ENCODE results near the genes TTC5, RNASE13 and TMEM253.

DNA sequence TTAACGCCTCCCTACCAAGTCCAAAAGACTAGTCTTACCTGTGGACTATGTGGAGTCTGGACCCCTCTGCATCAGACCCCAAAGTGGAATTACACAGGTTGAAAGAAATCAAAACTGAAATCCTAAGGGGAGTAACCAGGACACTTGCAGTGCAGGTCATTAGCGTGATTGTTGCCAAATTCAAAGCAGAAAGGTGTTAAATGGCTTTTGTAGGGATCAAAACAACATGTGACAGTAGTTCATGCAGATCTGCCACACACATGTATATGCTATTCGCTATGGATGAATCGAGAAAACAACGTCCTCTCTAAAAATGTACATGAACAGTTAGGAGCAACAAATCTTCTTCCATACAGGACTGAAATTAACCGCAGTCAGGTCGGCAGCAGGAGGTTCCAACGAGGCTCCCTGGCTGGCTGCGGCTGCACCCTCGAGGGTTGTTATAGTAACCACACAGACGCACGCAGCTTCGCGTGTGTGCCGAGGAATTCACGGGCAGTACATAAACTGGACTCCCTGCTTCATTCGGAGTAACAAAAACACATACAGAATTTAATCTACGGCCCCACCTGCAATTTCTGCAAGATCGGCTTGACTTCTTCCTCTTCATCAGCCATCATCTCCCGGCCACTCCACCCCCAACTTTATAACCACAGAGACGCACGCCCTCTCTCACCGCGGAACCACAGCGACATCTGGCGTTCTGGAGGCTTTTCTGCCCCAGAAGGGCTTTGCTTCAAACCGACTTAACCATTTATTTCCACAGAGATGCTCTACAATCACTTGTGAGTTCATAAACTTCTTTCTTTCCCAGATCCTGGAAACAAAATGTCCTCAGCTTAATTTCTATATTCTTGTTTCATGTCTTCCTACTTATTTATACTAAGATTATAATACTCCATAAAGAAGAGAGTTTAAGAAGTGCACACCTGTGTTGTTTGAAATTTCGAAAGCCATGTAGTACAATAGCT, at the start of gene TTC5:
Gene TTC5 (minus strand): TSS at position 634 of the 971 bp plus-strand sequence.
- PRO-cap: unidirectional peak, minus-strand start at position 618 of the sequence
- RAMPAGE, long total RNA, 5 experiments: start-site peak on the minus strand in 5 of 5 experiments, centred at positions 624 to 632 of the sequence, 56 to 669 reads per replicate
- RRBS: no CpG with 5 or more reads among the region's 28 CpGs

- PRO-cap: no peak
- RAMPAGE, long total RNA, 5 experiments: start-site peak on the minus strand in 1 of 5 experiments, at chr14:20376142-20376256 at its widest, 13 reads per replicate
- RRBS: no CpG with 5 or more reads among the region's 11 CpGs
Observed at GRCh38 chr14:20376130-20376739, 32.8 kb downstream of the PARP2 start.

GRCh38 chr14:20416155-20416718, 2.9 kb upstream of the TEP1 start:
- PRO-cap: no peak
- RAMPAGE, long total RNA, 5 experiments: no peak in any of the 5 experiments
- RRBS: no CpG with 5 or more reads among the region's 4 CpGs

- PRO-cap: no peak
- RAMPAGE, long total RNA, 5 experiments: no peak in any of the 5 experiments
- RRBS: no CpG with 5 or more reads among the region's 3 CpGs
Observed at GRCh38 chr14:20455991-20456335, 937 bp downstream of the APEX1 start.

- PRO-cap: no peak
- RAMPAGE, long total RNA, 5 experiments: start-site peak on the plus strand in 1 of 5 experiments, at chr14:20456990-20457102 at its widest, 19 reads per replicate
- RRBS: 64% methylated on average over 5 of the region's 16 CpGs
Observed at GRCh38 chr14:20456433-20457141, 1.6 kb downstream of the APEX1 start.

GRCh38 chr14:20457142-20457740, 2.2 kb downstream of the APEX1 start:
- PRO-cap: no peak
- RAMPAGE, long total RNA, 5 experiments: no peak in any of the 5 experiments
- RRBS: no CpG with 5 or more reads among the region's 9 CpGs

DNA sequence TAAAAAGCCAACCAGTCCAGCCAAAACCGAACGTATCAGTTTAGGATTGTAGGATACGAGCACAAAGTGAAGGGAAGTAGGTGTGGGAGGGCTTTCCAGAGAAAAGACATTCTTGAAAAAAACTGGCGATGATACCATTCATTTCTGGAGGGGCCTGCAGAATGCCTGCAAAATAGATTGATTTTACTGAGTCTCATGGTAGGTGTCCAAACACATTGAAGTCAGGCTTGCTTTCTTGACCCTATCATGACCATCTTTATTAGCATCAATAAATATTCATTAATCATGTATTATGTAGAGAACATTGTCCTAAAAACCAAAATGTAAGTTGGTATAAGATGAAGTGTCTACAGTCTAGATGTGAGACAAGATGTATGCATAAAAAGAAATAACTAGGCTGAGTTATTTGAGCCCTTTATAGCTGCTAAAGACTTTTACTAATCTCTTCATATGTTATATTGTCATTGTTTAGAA, 10.1 kb downstream of the PNP start:
- PRO-cap: no peak
- RAMPAGE, long total RNA, 5 experiments: no peak in any of the 5 experiments
- RRBS: no CpG with 5 or more reads among the region's 4 CpGs

GRCh38 chr14:20498917-20499447, 29.8 kb downstream of the PNP start:
- PRO-cap: no peak
- RAMPAGE, long total RNA, 5 experiments: no peak in any of the 5 experiments
- RRBS: no CpG with 5 or more reads among the region's 4 CpGs

- PRO-cap: no peak
- RAMPAGE, long total RNA, 5 experiments: no peak in any of the 5 experiments
- RRBS: no CpG with 5 or more reads among the region's 16 CpGs
Observed at GRCh38 chr14:20610052-20610377, 18.8 kb upstream of the RNASE12 start.

- PRO-cap: no peak
- RAMPAGE, long total RNA, 5 experiments: no peak in any of the 5 experiments
- RRBS: 1% methylated on average over 5 of the region's 21 CpGs
Observed at GRCh38 chr14:20624614-20625105, 16.8 kb downstream of the OR6S1 start.

- PRO-cap: unidirectional peak, plus-strand start at chr14:20625370
- RAMPAGE, long total RNA, 5 experiments: no peak in any of the 5 experiments
- RRBS: no CpG with 5 or more reads among the region's 29 CpGs
Observed at GRCh38 chr14:20625106-20625956, 16.2 kb downstream of the OR6S1 start.

DNA sequence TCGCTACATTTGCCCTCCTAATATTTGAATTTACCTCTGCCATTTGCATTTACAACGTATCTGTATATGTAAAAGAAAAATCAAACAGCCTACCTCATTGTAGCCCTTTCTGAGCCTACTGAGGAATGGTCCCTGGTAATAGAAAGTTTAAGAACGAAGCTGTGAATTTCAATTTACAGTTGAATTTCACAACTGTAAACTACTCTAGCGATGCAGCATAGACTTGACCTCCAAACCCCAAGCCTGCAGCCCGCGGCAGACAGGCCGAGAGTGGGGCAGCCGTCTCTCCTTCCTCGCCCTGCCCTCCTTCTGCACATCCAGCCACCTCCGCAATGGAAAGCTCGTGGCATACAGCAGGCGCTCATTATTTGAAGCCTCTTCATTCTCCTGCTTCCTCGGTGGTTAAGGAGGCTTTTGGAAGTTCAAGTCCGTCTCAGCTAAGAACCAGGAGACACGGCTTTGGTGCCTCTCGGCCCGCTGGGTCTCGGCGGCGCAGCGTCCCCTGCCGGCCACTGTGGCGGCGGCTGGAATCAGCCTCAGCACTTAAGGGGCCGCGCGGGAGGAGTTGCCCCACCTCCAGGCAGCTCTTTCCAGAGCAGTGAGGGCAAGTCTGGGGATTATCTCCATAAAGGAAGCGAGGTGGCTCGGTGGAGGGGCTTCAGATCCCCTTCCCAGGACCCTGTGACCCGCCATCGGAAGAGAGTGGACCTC, 15.5 kb downstream of the RNASE2 start:
- PRO-cap: no peak
- RAMPAGE, long total RNA, 5 experiments: no peak in any of the 5 experiments
- RRBS: no CpG with 5 or more reads among the region's 31 CpGs

DNA sequence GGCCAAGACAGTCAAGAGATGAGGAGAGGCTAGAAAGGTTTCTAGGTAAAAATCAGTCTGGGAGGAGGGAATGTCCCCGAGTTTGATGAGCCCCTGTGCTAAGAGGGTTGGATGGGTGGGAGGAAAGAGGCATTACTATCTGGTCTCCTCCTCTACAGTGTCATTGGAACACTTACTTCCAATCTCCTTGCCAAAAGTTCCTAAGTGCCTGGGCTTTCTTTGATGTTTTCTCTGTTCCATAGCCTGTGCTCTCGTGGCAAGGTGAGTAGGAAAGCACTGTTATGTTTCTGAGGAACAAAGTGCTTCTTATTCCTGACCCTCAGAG, at the start of gene RNASE13:
Gene RNASE13 (minus strand): TSS at position 75 of the 325 bp plus-strand sequence.
- PRO-cap: no peak
- RAMPAGE, long total RNA, 5 experiments: no peak in any of the 5 experiments
- RRBS: no CpG with 5 or more reads among the region's 2 CpGs

- PRO-cap: no peak
- RAMPAGE, long total RNA, 5 experiments: no peak in any of the 5 experiments
- RRBS: no CpG with 5 or more reads among the region's 3 CpGs
Observed at GRCh38 chr14:21043373-21043913, 1.3 kb downstream of the RNASE7 start.

DNA sequence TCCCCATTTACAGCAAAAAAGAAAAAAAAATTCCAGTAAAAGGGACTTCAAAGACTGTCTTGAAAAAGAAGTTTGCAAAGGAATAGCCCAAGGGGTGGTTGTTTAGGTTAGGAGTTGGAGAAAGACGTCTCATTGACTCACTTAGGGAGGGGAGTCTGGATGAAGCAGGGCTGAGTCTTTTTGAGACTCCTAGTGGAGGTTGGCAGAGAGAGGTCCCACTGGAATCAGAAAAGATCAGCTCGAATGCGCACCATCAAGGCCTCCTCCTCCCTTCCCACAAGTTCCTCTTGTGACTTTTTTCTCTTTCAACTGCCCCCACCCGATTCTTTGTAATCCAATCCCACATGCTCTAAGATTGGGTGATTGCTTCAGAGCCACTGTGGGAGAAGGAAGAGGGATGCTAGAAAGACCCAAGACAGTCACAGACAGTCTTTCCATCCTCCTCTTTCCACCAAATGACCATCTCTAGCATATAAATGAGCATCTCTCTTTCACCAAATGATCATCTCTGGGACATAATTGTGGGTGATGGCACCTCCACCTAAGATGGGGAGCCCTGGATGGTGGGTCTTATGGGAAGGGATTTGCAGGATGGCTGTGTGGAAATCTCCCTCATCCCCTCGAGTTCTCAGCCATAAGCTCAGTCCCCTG, 2.1 kb downstream of the ARHGEF40 start:
- PRO-cap: unidirectional peak, minus-strand start at position 284 of the sequence
- RAMPAGE, long total RNA, 5 experiments: no peak in any of the 5 experiments
- RRBS: no CpG with 5 or more reads among the region's 5 CpGs

- PRO-cap: no peak
- RAMPAGE, long total RNA, 5 experiments: start-site peak on the minus strand in 2 of 5 experiments, at chr14:21090478-21091114 at its widest, 6 to 27 reads per replicate
- RRBS: 74% methylated on average over 18 of the region's 79 CpGs
Observed at GRCh38 chr14:21090013-21091329, 8.0 kb downstream of the ZNF219 start.

DNA sequence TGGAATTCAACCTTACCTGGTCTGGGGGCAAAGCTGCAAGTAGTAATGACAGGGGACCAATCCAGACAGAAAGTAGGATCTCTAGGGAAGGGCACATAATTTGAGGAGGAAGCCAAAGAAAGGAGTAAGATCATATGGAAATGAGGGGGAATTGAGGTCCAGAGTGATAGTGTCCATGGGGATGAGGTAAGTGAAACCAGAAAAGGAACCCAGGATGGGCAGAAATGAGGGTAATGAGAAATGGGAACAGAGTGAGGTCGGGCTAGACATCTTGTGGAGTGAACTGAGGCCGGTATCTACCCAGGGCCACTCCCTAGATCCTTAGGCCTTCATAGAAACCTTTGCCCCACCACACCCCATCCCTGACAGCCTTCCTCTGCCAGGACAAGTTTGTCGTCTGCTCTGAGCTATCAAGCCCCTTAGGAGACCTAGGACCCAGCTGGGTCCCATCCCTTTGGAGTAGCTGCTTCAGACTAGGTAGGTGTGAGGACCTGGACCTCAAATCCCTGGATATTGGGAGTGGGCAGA, at the start of gene TMEM253:
Gene TMEM253 (plus strand): TSS at position 359 of the 528 bp plus-strand sequence.
- PRO-cap: no peak
- RAMPAGE, long total RNA, 5 experiments: no peak in any of the 5 experiments
- RRBS: no CpG with 5 or more reads among the region's 3 CpGs

- PRO-cap: no peak
- RAMPAGE, long total RNA, 5 experiments: no peak in any of the 5 experiments
- RRBS: no CpG with 5 or more reads among the region's 3 CpGs
Observed at GRCh38 chr14:21209237-21209806, 53.5 kb upstream of the OR5AU1 start.

- PRO-cap: unidirectional peak, minus-strand start at chr14:21244309
- RAMPAGE, long total RNA, 5 experiments: start-site peak on the minus strand in 2 of 5 experiments, at chr14:21244157-21244319 at its widest, 11 to 21 reads per replicate
- RRBS: no CpG with 5 or more reads among the region's 21 CpGs
Observed at GRCh38 chr14:21243729-21244845, 25.2 kb downstream of the HNRNPC start.

- PRO-cap: no peak
- RAMPAGE, long total RNA, 5 experiments: no peak in any of the 5 experiments
- RRBS: no CpG with 5 or more reads among the region's 8 CpGs
Observed at GRCh38 chr14:21249475-21250184, 19.6 kb downstream of the HNRNPC start.